Upper lobe of left lung (tissue), 5 donors: ENCODE results near the gene CRYZL1.

DNA sequence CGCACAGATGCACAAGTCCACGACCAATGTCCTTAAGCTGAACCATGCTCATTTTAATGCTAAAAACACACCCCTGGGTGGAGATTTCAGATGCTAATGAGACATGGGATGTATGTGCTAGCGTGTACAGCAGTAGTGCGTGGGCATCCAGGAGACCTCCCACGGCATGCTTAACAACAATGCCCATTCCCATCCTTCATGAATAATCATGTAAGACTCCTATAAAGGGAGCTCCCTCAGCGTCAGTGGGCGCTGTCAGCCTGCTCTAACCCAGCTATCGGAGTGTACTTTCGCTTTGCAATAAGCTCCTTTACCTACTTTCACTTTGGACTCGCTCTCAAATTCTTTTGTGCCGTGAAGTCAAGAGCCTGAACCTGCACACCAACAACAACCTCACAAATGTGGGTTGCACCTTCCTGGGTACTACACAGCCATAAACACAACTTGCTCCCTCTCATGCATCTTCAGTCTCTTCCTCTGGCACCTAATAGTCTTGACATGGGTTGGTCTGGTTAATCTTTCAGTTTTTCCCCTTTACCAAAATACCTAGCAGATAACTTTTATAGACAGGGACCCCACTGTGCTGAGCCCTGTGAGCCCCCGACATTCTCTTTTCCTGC lies 72.8 kb upstream of the C21orf62 start:
- PRO-cap, 2 experiments, result no peak in any of the 2 experiments
- RAMPAGE, long total RNA, 4 experiments, result no peak in any of the 4 experiments

- PRO-cap, 2 experiments, result no peak in any of the 2 experiments
- RAMPAGE, long total RNA, 4 experiments, result no peak in any of the 4 experiments
Measured at GRCh38 chr21:33196902-33197462, 32.8 kb upstream of the IFNAR2 start.

GRCh38 chr21:33206785-33207239 lies 22.9 kb upstream of the IFNAR2 start:
- PRO-cap, 2 experiments, result no peak in any of the 2 experiments
- RAMPAGE, long total RNA, 4 experiments, result no peak in any of the 4 experiments

GRCh38 chr21:33250753-33251355 lies 15.3 kb upstream of the IL10RB start:
- PRO-cap, 2 experiments, result no peak in any of the 2 experiments
- RAMPAGE, long total RNA, 4 experiments, result start-site peak on the plus strand in 1 of 4 experiments, at chr21:33251083-33251356 at its widest, 10 reads per replicate

DNA sequence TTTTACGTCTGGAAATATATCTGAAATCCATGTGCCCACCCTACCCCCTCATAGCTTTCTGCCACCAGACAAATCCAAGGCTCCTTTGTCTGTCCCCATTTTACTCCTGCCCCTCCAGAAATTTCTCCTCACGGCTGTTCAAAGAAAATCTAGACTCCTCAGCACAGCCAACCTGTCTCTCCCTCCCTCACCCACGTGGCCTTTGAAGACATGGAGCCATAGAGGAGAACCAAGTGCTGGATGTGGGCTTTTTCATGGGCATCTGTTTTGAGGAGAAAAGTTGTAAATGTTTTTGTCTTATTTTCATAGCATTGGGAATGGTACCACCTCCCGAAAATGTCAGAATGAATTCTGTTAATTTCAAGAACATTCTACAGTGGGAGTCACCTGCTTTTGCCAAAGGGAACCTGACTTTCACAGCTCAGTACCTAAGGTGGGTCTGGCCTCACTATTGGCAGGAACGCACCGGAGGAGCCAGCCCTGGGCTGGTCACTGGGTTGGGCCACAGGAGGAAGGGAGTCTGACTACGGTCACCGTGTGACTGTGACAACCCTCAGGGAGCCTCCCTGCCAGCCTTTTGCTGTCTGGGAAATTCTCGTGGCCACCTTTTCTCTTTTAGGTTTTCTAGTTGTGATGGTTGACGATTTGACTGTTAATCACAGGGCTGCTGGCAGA lies 2.1 kb downstream of the IL10RB start:
- PRO-cap, 2 experiments, result no peak in any of the 2 experiments
- RAMPAGE, long total RNA, 4 experiments, result no peak in any of the 4 experiments

GRCh38 chr21:33290226-33291011 lies 24.3 kb downstream of the IL10RB start:
- PRO-cap, 2 experiments, result no peak in any of the 2 experiments
- RAMPAGE, long total RNA, 4 experiments, result no peak in any of the 4 experiments

DNA sequence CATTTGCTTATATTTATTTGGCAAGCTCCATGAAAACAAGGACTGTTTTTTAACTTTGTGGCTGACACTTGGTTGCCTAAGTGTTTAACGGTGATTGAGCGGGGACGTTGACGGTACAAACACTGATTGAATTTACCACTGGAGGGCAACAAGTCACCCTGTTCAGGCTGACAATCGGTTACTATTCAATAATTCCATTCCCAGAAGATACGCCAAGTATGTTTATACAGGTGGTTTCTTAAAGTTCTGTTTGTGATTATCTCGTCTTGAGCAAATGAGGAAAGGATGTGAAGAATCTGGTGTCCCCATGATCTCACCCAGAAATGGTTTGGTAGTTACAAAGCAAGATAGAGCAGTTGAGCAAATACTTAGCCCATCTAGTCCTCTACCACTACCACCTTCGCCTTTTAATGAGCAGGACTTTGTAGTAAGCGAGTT lies 36.1 kb downstream of the IFNAR1 start:
- PRO-cap, 2 experiments, result no peak in any of the 2 experiments
- RAMPAGE, long total RNA, 4 experiments, result no peak in any of the 4 experiments

DNA sequence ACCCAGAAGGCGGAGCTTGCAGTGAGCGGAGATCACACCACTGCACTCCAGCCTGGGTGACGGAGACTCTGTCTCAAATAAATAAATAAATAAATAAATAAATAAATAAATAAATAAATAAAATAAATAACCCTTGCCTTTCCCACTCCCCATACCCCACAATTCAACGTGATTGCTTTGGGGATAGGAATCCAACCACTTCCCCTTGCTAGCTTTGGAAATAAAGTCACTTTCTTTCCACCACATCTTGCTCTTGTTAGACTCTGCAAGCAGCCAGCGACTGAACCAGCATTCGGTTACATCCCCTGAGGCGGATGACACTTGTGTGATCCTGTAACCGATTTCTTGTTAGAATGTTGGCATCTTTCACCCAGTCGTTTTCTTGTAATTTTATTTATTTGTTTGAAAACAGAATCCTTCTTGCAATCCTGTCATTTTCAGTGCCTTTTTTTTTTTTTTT lies 1.7 kb upstream of the IFNGR2 start:
- PRO-cap, 2 experiments, result no peak in any of the 2 experiments
- RAMPAGE, long total RNA, 4 experiments, result no peak in any of the 4 experiments

DNA sequence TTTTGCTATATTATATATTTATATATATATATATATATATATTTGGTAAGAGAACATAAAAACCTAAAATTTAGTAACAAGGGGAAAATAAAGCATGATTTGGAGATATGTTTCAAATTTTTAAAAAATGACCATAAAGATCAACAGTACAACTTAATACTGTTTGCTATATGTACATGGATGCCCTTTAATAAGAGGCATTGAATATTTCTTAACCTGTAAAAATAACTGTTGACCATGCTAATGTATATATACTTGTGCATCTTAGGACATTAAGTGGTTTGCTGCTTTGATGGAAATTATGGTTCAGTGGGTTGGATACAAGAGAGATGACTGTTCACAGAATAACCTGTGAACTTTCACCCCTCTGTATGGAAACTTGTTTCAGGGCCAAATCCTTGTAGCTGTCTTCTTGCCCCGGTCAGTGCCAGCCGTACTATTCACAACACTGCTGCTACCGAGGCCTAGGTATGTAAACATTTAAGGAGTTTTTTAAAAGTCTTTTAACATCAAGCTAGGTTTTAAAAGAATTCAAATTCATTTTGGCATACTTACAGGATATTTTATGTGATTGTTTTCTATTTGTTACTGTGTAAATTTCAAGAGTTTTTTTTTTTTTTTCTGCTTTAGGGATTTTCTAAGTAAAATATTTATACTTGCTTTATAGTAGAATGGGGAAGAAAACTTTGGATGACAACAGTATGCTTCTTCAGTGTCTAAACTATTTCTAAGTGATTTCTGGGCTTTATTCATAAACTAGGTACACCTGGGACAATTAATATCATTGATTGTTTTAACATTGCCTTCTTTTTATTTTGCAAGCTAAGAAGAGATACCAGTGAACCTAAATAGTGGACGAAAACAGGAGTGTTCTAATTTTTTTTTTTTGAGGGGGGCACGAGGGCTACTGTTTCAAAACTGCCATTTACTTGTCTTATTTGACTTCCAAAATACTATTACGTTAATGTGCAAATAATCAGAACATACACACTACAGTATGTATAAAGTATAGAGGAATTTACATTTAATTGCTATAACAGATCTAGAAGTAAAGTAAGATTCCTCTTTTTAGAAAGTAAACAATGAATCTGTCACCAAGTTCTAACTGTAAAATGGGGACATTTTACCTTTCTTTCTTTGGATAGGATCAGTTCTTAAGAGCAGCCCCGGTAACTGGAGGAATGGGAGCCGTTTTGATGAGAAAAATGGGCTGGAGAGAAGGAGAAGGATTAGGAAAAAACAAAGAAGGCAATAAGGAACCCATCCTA lies 15.9 kb downstream of the DONSON start:
- PRO-cap, 2 experiments, result no peak in any of the 2 experiments
- RAMPAGE, long total RNA, 4 experiments, result no peak in any of the 4 experiments

GRCh38 chr21:33641376-33642076 lies at the start of gene CRYZL1:
Gene CRYZL1 (minus strand): TSS chr21:33641741.
- PRO-cap, 2 experiments, result peak in 2 of 2 experiments; most common plus-strand start chr21:33641913 (in 1); most common minus-strand start chr21:33641741 (in 2)
- RAMPAGE, long total RNA, 4 experiments, result start-site peak on the minus strand in 4 of 4 experiments, at chr21:33641643-33641763 at its widest, 29 to 277 reads per replicate

DNA sequence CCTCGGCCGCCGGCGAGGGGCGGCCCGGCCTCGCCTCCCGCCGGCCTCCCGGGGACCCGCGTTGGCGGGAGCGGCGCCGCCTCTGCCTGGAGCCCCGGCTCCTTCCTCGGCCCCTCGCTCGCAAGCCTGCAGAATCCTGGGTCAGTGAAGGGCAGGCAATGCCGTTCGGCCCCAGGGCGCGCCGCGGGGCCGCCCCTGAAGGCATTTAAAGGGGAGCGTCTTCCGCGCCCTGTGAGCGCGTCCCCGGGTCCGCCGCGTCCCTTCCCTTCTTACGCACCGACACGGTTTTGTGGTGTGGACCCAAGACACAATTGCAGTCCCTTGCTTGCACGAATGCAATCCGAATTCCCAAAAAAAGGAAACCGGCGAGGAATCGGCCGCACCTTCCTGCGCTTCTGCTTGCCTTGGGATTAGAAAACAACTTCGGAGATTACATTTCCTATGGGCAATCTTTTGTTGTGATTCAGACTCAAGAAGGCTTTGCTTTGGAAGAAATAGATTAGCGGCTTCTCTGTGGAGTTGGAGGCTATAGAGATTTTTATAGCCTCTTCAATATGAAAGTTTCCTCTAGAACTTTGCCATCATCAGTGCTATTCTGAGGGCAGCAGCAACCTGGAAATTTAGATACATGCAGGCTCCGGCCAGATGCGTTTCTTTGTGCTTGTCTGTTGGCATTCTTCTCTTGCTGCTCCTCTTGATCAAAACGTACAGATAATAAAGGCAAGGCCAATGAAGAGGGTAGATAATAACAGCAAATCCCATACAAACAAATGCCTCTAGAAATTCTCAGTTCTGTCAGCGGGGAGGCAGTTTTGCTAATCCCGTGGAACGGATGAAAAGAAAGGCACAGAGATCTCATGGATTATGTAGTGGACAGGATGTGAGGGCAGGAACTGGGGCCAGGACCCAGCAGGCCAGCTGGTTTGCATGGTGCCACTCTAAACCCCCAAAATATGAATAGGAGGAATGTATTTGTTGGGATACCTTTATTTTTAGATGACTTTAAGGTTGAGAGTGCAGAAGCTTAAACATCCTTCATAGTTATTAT lies 1.1 kb downstream of the ITSN1 start:
- PRO-cap, 2 experiments, result peak in 1 of 2 experiments; most common plus-strand start position 351 of the sequence (in 1); most common minus-strand start position 128 of the sequence (in 1)
- RAMPAGE, long total RNA, 4 experiments, result no peak in any of the 4 experiments

DNA sequence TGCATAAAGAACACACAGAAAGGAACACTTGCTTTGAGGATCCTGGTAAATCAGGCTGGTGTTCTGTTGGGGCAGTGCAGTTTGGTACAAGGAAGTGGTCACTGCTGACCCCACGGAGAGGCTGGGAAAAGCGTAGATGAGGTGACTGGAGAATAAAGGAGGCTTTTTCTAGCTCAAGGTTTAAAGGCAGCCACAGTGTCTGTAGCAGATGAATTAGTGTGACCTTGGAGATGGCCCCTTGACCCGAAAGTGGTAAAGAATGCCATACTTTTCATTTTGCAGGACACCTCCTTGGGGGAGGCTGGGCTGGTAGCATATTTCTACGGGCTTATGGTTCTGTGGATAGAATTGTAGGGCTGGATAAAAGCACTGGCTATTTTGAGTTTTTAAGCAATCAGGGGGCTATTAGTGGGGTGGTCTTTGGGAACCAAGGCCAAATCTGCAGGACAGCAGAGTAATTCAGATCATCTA lies 16.7 kb upstream of the ATP5PO start:
- PRO-cap, 2 experiments, result no peak in any of the 2 experiments
- RAMPAGE, long total RNA, 4 experiments, result no peak in any of the 4 experiments

- PRO-cap, 2 experiments, result no peak in any of the 2 experiments
- RAMPAGE, long total RNA, 4 experiments, result no peak in any of the 4 experiments
Measured at GRCh38 chr21:33975992-33976833, 60.6 kb upstream of the ATP5PO start.

DNA sequence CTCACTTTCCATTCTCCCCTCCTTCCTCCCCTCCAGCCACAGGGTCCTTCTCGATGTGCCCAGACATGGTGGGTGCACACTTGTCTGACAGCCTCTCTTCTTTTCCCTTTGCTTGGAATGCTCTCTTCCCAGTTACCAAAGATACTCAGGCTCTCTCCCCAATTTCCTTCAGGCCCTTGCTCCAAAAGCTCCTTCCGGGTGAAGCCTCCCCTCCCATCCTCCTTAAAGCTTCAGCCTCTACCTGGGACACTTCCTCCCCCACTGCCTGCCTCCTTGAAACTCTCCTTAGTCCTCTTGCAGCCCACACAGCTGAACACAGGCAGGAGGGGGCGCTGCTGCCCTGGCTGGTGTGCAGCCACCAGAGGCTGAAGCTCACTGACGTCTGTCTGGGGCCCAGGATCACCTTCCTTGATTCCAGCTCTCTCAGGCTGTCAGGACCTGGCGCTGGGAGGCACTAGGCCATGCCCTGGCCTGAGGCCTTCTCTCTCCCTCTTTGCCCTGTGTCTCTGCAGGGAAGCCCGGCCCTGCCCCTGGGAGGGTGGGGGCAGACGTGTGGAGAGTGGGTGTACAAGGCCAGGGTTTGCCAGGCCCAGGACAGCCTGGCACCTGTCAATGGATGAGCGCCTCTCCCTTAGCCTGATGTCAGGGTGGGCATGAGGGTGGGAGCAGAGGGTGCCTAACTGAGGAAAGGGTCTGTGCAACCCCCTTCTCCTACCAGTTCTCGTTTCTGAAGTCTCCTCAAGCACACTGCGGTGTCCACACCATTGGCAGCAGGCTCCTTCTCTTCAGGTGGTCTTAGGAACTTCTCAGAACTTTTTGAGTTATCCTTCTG lies 1.4 kb downstream of the KCNE1 start:
- PRO-cap, 2 experiments, result no peak in any of the 2 experiments
- RAMPAGE, long total RNA, 4 experiments, result start-site peak on the minus strand in 1 of 4 experiments, centred at position 69 of the sequence, 42 reads per replicate

DNA sequence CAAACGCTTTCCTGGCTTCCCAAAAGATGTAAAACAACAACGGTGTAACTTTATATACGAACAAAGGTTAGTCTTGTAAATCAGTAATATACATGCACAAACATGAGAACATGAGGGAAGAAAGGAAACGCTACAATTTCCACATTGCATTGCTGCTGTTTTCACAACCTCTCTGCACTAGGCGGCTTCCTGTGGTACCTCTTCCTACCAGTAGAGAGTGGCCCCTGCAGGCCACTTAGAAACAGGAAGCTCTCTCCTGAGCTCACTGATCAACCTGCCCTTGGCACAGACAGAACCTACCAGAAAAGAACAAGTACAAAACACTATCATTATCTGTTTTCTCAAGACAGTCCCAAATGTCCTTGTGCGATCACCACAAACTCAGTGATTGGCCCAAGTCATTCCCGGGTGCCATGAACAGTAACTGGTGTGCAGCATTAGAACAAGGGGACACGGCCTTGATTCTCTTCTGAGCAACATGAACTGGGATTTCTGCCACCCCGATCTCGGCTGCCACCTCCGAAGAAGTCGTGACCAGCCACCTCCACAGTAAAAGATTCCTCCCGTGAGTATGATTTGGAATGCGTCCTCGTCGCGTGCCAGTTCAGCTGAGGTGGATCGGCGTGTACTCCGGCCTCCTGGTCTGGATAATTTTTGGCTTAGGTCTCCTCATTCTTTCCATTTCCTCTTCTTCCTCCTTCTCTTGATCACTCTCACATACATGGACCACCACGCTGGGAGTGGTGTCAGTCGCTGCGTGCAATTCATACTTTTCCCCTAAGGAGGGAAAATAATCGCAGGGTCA lies 5.7 kb upstream of the KCNE1 start:
- PRO-cap, 2 experiments, result no peak in any of the 2 experiments
- RAMPAGE, long total RNA, 4 experiments, result start-site peak on the minus strand in 1 of 4 experiments, centred at position 287 of the sequence, 34 reads per replicate

- PRO-cap, 2 experiments, result no peak in any of the 2 experiments
- RAMPAGE, long total RNA, 4 experiments, result no peak in any of the 4 experiments
Measured at GRCh38 chr21:34813978-34814820, 145.4 kb downstream of the CLIC6 start.

DNA sequence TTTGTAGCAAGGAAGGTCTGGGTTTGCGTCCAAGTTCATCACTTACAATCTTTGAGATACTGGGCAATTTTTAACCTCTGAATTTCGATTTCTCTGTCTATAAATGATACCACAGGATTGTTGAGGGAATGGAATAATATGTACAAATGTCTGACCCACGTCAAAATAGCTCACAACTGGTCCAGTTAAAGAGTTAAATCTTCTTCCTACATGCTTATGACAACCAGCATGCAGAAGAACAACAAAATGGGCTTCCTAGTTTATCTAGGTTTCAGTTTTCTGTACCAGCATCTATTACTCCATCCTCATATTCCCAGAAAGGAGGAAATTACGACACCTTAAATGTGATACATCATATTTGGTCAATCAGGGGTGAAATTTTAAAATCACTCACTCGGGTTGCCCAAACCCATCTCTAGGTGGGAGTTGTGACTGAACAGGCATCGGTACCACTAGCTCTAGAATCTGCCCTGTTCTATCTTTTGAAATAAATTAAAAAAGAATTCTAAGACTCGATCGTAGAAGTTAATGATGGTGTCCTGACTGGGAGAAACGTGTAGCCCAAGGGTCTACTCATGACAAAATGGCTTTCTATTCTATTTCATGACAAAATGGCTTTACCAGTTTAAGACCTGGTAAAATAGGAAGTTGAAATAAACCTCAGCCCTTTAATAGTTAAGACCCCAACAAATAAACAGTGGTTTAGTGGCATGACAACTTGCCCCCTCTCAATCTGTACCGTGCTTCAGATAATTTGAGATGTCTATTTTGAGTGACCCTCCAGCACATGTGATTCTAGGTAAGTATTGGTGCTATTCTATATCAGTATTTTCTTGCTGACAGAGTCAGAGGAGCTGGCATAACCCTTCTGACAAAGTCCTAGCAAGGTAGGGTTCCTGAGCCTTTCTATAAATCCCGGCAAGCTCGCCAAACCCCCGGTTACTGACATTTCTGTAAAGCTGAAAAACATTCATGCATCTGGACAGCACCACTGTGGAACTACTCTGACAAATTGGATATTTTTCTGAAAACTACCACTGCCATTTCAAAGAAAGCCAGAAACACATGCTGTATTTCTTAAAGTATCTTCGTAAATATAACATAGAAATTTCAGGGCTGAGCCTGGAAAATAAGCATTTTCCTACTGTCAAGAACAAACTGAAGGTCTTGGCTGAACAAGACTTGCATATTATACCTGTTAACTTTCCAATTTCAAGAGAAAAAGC lies 162.2 kb downstream of the CLIC6 start:
- PRO-cap, 2 experiments, result no peak in any of the 2 experiments
- RAMPAGE, long total RNA, 4 experiments, result no peak in any of the 4 experiments

GRCh38 chr21:34836087-34837059 lies 167.6 kb downstream of the CLIC6 start:
- PRO-cap, 2 experiments, result no peak in any of the 2 experiments
- RAMPAGE, long total RNA, 4 experiments, result start-site peak on the plus strand in 2 of 4 experiments, at chr21:34836833-34836889 at its widest, 8 to 28 reads per replicate

- PRO-cap, 2 experiments, result no peak in any of the 2 experiments
- RAMPAGE, long total RNA, 4 experiments, result start-site peak on the plus strand in 1 of 4 experiments, at chr21:34839287-34839513 at its widest, 6 to 10 reads per replicate
Measured at GRCh38 chr21:34838908-34839740, 170.3 kb downstream of the CLIC6 start.

- PRO-cap, 2 experiments, result peak in 2 of 2 experiments; most common minus-strand start chr21:34889575 (in 1)
- RAMPAGE, long total RNA, 4 experiments, result no peak in any of the 4 experiments
Measured at GRCh38 chr21:34889430-34890537, 159.3 kb downstream of the RUNX1 start.